ENCODE data around the genes APPBP2, NACA2, EFCAB3, METTL2A and TANC2.

DNA sequence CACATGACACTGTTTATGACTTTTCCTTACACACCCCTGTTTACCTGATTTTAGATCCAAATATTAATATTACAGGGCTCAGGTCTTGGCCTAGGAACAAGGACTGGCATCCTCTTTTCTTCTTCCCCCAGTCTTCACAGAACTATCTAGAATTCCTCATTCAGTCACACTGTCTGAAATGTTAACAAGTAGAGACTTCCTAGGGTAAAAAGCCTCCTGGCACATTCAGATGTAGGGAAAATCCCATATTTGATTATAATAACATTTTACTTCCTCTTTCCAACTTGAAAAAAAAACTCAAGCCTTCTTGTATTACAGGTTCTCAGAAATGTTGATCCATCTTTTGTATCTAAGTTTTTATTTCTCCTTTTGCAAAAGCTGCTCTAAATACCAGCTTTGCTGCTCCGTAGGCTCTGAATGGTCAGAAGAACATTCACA is 13.1 kb upstream of the HEATR6 start:
- PRO-cap, 6 experiments: no peak in any of the 6 experiments
- RAMPAGE, long total RNA, 2 experiments: no peak in any of the 2 experiments
- RRBS: no CpG with 5 or more reads among the region's 1 CpG

DNA sequence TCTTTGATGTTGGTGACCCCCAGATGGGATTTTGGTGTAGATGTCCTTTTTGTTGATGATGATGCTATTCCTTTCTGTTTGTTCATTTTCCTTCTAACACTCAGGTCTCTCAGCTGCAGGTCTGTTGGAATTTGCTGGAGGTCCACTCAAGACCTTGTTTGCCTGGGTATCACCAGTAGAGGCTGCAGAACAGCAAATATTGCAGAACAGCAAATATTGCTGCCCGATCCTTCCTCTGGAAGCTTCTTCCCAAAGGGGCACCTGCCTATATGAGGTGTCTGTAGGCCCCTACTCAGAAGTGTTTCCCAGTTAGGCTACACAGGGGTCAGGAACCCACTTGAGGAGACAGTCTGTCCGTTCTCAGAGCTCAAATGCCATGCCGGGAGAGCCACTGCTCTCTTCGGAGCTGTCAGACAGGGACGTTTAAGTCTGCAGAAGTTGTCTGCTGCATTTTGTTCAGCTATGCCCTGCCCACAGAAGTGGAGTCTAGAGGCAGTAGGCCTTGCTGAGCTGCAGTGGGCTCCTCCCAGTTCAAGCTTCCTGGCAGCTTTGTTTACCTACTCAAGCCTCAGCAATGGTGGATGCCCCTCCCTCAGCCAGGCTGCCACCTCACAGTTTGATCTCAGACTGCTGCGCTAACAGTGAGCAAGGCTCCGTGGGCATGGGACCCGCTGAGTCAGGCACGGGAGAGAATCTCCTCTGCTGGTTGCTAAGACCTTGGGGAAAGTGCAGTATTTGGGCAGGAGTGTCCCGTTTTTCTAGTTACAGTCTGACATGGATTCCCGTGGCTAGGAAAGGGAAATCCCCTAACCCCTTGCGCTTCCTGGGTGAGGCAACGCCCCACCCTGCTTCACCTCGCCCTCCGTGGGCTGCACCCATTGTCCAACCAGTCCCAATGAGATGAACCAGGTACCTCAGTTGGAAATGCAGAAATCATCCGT is 49.6 kb downstream of the USP32 start:
- PRO-cap, 6 experiments: no peak in any of the 6 experiments
- RAMPAGE, long total RNA, 2 experiments: no peak in any of the 2 experiments
- RRBS: no CpG with 5 or more reads among the region's 16 CpGs

- PRO-cap, 6 experiments: no peak in any of the 6 experiments
- RAMPAGE, long total RNA, 2 experiments: no peak in any of the 2 experiments
- RRBS: no CpG with 5 or more reads among the region's 6 CpGs
Observed at GRCh38 chr17:60487341-60487693, 38.7 kb downstream of the APPBP2 start.

GRCh38 chr17:60525589-60526564 is at the start of gene APPBP2:
Gene APPBP2 (minus strand): TSS chr17:60526242.
- PRO-cap, 6 experiments: peak in 6 of 6 experiments; most common plus-strand start chr17:60526282 (in 3); most common minus-strand start chr17:60525938 (in 3)
- RAMPAGE, long total RNA, 2 experiments: no peak in any of the 2 experiments
- RRBS: under 1% methylated on average over 41 of the region's 73 CpGs

- PRO-cap, 6 experiments: no peak in any of the 6 experiments
- RAMPAGE, long total RNA, 2 experiments: no peak in any of the 2 experiments
- RRBS: no CpG with 5 or more reads among the region's 10 CpGs
Observed at GRCh38 chr17:61222326-61223051, 177.2 kb upstream of the TBX2 start.

- PRO-cap, 6 experiments: no peak in any of the 6 experiments
- RAMPAGE, long total RNA, 2 experiments: no peak in any of the 2 experiments
- RRBS: no CpG with 5 or more reads among the region's 8 CpGs
Observed at GRCh38 chr17:61345020-61345381, 54.6 kb upstream of the TBX2 start.

GRCh38 chr17:61414102-61414819 is 14.6 kb downstream of the TBX2 start:
- PRO-cap, 6 experiments: peak in 1 of 6 experiments; most common minus-strand start chr17:61414491 (in 1)
- RAMPAGE, long total RNA, 2 experiments: no peak in any of the 2 experiments
- RRBS: 5% methylated on average over 3 of the region's 18 CpGs

- PRO-cap, 6 experiments: no peak in any of the 6 experiments
- RAMPAGE, long total RNA, 2 experiments: no peak in any of the 2 experiments
- RRBS: no CpG with 5 or more reads among the region's 18 CpGs
Observed at GRCh38 chr17:61591059-61591589, at the start of gene NACA2. Gene NACA2 (minus strand): TSS chr17:61591219.

DNA sequence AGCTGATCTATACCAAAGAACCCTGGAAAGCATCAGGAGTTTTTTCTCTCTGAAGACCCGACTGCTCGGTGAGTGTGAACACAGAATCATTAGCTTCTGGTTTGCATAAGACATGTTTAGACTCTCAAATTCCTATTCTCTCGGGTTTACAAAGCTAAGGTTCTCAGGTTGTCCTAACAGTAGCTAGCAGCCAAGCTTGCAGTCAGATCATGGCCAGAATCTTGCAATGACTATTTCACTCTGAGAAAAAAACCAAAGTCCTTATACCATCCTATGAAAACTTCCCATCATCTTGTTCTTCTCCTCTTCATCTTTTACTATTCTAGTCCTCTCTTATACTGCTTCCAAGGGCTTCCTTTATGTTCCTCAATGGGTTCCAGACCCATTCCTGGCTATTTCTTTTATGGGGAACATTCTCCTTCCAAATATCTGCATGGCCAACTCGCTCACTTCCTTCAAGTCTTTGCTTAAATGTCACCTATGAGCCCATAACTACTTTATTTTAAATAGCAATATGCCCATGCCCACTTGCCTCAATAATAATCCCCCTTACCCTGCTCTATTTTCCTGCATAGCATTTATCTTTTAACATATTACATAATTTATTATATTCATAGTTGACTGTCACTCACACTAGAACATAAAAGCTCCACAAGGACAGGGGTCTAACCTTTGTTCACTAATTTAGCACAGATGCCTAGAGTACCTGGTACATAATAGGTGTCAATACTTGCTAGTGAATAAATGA is 68.6 kb upstream of the INTS2 start:
- PRO-cap, 6 experiments: no peak in any of the 6 experiments
- RAMPAGE, long total RNA, 2 experiments: no peak in any of the 2 experiments
- RRBS: no CpG with 5 or more reads among the region's 4 CpGs

- PRO-cap, 6 experiments: no peak in any of the 6 experiments
- RAMPAGE, long total RNA, 2 experiments: no peak in any of the 2 experiments
- RRBS: no CpG with 5 or more reads among the region's 3 CpGs
Observed at GRCh38 chr17:62093778-62094172, 28.7 kb upstream of the MED13 start.

- PRO-cap, 6 experiments: no peak in any of the 6 experiments
- RAMPAGE, long total RNA, 2 experiments: no peak in any of the 2 experiments
- RRBS: no CpG with 5 or more reads among the region's 6 CpGs
Observed at GRCh38 chr17:62170203-62170805, 105.2 kb upstream of the MED13 start.

GRCh38 chr17:62380164-62380846 is at the start of gene EFCAB3:
Gene EFCAB3 (plus strand): TSS chr17:62380553.
- PRO-cap, 6 experiments: no peak in any of the 6 experiments
- RAMPAGE, long total RNA, 2 experiments: no peak in any of the 2 experiments
- RRBS: no CpG with 5 or more reads among the region's 4 CpGs

DNA sequence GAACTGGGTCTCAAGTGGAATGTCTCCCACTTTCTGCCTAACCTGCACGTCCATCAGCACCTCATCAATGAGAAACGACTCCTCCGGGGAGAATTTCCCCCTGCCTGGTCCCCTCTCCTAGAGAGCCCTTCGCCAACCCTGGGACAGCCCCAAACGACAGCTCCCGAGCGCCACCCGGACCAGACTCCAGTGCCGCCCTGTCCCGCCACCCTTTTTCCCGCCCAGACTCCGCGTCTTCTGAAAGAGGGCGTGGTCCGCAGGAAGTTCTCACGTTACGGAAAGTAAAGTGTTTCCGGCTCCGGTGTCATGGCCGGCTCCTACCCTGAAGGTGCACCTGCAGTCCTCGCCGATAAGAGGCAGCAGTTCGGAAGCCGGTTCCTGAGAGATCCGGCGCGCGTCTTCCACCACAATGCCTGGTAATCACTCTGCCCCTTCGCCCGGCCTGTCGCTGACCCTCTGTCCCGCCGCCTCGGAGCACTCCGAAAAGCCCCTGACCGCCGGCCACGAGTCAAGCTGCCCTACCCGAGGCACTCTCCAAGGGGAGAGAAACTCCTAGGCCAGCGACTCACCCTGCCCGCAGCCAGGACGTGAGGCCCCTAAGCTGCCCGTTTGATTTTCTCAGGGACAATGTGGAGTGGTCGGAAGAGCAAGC is at the start of gene METTL2A:
METTL2A (plus strand) TSS at position 301 of the 652 bp plus-strand sequence.
- PRO-cap, 6 experiments: peak in 6 of 6 experiments; most common plus-strand start position 339 of the sequence (in 2); most common minus-strand start position 239 of the sequence (in 6)
- RAMPAGE, long total RNA, 2 experiments: start-site peak on the plus strand in 2 of 2 experiments, centred at positions 297 to 304 of the sequence, 136 to 443 reads per replicate
- RRBS: no CpG with 5 or more reads among the region's 44 CpGs

- PRO-cap, 6 experiments: peak in 5 of 6 experiments; most common plus-strand start chr17:62628457 (in 2); most common minus-strand start chr17:62628353 (in 3)
- RAMPAGE, long total RNA, 2 experiments: no peak in any of the 2 experiments
- RRBS: 4% methylated on average over 4 of the region's 40 CpGs
Observed at GRCh38 chr17:62628269-62629116, 1.0 kb downstream of the MRC2 start.

GRCh38 chr17:62966174-62966764 is at the start of gene TANC2:
Gene TANC2 (plus strand): TSS chr17:62966235.
- PRO-cap, 6 experiments: peak in 6 of 6 experiments; most common plus-strand start chr17:62966209 (in 6); most common minus-strand start chr17:62966408 (in 2)
- RAMPAGE, long total RNA, 2 experiments: no peak in any of the 2 experiments
- RRBS: 1% methylated on average over 56 of the region's 95 CpGs

DNA sequence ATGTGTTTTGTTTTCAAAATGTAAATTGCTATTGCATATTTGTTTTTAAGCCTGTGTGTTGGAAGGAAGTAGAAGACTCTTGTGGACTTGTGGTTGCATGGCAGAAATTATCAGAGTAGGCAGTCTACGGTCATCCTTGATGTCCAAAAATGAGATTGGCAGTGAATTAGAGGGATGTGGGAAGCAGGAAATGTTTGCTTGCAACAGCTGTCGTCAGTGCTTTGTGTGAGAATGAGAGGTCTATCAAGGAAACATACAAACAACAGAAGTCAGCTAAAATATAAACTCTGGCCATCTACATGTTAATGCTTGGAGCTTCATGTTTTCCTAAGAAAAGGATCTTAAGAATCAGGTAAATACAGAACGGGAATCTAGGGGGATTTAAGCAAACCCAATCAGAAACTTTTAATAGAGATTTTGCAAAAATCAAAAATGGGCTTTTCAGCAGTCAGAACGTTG is 196.8 kb downstream of the CYB561 start:
- PRO-cap, 6 experiments: peak in 1 of 6 experiments; most common plus-strand start position 224 of the sequence (in 1); most common minus-strand start position 141 of the sequence (in 1)
- RAMPAGE, long total RNA, 2 experiments: no peak in any of the 2 experiments
- RRBS: no CpG with 5 or more reads among the region's 4 CpGs

DNA sequence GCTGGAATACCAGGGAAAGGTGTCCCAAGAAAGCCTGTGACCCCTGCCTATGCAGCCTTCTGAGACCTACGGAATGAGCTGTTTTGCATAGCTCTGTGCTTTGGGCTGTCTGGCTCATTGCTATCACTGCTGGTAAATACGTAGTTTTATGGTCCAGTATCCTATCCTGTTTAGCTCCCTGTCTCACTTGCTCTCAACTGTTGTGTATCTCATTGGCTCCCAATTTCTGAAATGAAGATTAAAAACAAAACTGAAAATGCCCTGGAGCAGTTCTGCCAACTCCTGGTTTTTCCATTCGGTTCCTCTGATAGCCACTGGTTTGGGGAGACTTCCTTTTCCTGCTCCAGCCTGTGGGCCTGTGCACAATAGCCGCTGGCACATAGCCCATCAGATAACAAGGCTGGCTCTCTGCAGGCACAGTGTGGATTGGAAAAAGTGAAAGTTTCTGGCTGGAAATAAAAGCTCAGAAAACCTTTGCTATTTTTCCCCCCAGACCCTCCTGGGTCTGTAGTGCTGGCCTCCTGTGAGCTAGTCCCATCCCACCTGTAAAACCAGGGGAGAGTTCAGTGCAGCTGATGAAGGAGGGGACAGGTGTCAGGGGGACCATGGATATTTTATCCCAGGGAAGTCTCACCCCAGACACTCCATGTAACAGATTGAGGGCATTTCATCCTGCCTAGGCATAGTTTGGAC is 24.0 kb downstream of the LIMD2 start:
- PRO-cap, 6 experiments: peak in 2 of 6 experiments; most common minus-strand start position 202 of the sequence (in 1)
- RAMPAGE, long total RNA, 2 experiments: no peak in any of the 2 experiments
- RRBS: no CpG with 5 or more reads among the region's 4 CpGs

DNA sequence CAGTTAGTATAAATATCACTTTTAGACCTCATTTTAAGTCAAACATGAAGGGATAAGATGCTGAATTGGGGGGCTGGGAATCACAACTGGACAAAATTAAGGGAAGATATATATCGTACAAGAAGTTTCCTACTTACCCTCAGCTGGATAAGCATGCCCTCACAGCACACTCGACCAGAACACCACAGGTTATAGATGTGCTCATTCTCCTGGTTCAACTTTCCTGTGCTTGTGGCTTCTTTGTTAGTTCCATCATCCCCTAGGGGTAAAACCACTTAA is 12.4 kb downstream of the CCDC47 start:
- PRO-cap, 6 experiments: no peak in any of the 6 experiments
- RAMPAGE, long total RNA, 2 experiments: no peak in any of the 2 experiments
- RRBS: no CpG with 5 or more reads among the region's 2 CpGs

- PRO-cap, 6 experiments: no peak in any of the 6 experiments
- RAMPAGE, long total RNA, 2 experiments: no peak in any of the 2 experiments
- RRBS: no CpG with 5 or more reads among the region's 5 CpGs
Observed at GRCh38 chr17:63772700-63773088, 703 bp downstream of the CCDC47 start.

- PRO-cap, 6 experiments: no peak in any of the 6 experiments
- RAMPAGE, long total RNA, 2 experiments: no peak in any of the 2 experiments
- RRBS: 98% methylated on average over 3 of the region's 29 CpGs
Observed at GRCh38 chr17:63817616-63818632, 9.3 kb upstream of the PSMC5 start.

Measured in heart left ventricle (tissue), 7 donors.